Ascending aorta (tissue), 1 donor: ENCODE measurements around the genes TMEM44 and XXYLT1.

DNA sequence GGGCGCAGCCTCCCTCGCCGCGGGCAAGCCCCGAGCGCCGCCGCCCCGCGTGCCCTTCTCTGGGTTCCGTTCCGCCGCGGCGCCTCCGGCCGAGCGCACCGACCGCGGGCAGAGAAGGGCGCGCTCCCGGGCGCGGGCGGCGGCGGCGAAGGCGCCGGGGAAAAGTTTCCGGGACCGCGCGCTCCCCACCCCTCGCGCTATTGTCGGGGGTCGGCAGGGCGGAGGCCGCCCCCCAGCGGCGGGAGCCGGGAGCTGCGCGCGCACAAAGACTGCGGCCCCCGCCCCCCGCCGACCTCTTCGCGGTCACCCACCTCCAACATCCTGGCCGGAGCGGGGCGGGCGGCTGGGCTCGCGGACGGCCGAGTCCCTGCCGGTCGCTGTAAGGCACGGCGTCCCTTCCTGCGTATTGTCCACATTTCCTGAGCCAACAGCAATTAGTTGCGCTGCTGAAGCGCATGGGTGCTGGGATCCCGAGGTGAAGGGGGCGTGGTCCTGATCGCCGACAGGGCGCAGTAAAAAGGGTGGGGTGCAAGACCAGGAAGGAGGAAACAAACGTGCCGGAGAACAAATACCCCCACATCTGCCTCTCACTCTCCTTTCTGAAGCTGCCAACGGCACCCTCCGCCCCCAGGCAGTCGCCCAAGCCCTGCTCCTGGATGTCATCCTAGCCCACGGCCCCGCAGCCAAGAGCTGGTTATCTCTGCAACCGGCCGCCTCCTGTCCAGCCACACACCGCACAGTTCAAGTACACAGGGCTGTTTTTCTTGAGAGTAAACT lies at the start of gene TMEM44:
TSS of gene TMEM44 (minus strand) at position 168 of the 777 bp plus-strand sequence.
- PRO-cap: bidirectional peak, plus-strand start at position 330 of the sequence, minus-strand start at position 202 of the sequence; bidirectional peak, plus-strand start at position 547 of the sequence, minus-strand start at position 408 of the sequence

DNA sequence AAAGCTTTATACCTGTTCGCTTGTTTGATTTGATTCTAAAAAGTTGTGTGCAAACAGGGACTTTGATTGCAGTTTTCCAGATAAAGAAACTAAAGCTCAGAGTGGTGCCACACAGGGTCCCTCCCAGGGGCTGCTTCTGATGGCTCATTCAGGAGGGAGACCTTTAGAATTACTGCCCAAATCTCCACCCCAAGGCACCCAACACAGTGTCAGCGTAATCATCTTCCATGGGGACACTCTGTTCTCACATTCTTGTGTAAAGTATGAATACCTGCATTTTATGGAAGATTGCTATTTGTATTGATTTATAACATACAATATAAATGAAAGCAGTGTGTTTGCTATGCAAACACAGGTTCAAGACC lies 185.5 kb downstream of the FAM43A start:
- PRO-cap: no peak

DNA sequence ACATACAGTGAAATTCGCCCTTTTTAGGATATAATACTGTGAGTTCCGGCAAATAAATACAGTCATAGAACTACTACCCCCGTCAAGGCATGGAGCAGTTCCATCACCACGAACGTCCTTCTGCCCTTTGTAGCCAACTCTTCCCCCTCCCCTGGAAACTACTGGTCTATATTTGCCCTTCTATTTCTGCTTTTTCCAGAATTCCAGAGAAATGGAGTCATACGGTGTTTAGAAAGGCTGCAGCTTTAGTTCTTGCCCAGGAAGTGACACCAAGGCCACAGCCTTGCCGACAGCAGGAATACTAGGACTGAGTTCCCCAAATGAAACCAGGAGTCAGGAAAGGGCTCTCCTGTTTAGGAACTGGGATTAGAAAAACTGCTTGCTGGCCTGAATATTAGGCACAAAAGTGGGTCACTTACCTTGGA lies 291.2 kb downstream of the FAM43A start:
- PRO-cap: bidirectional peak, plus-strand start at position 319 of the sequence, minus-strand start at position 160 of the sequence

GRCh38 chr3:195002735-195003410 lies 268.1 kb downstream of the XXYLT1 start:
- PRO-cap: no peak

DNA sequence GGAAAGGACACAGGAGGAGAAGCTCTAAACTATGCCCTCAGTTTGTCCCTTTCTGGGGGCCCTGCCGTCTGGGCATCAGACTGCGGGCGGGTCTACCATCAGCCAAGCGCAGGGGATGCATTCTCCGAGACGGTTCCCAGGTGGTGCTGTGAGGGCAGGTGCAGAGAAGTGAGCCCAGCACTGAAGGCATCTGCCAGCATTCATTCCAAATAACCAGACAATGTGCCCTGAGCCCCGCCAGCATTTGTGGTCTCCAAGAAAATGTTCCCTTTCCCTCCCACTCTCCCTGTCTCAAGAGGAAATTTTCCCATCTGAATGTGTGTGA lies 265.7 kb downstream of the XXYLT1 start:
- PRO-cap: no peak

DNA sequence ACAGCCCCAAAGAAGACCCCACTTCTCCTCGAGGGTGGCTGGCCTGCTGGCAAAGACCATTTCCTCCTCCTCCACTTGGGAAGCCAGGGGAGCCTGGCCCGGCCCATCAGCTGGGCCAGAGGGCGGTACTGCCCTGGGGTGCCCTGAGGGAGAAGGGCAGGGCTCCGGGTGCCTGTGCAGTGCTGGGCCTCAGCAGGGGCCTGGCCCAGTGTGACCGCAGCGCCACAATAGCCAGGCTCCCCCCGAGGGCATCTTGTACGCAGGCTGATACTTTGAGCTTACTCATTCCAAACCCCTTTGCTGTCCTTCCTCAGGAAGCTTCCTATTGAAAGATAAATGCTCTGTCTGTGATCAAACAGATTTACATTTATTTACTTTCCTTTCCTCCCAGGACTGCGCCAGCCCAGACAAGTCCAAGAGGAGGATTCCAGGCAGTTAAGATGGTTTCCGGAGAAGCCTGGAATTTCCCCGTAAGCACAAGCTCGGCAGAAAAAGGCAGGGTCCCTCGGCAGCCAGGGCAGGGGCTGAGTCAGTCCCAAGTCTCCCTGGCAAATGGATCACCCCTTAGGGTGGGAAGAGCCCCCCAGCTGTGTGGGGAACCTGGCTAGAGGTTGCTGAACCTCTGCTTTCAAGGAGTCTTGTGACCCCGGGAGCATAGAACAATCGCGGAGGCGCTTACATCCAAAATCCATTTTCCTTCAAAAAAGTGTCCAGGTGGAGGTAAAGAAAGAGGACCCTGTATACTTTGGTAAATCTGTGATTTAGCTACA lies 240.0 kb downstream of the XXYLT1 start:
- PRO-cap: no peak

DNA sequence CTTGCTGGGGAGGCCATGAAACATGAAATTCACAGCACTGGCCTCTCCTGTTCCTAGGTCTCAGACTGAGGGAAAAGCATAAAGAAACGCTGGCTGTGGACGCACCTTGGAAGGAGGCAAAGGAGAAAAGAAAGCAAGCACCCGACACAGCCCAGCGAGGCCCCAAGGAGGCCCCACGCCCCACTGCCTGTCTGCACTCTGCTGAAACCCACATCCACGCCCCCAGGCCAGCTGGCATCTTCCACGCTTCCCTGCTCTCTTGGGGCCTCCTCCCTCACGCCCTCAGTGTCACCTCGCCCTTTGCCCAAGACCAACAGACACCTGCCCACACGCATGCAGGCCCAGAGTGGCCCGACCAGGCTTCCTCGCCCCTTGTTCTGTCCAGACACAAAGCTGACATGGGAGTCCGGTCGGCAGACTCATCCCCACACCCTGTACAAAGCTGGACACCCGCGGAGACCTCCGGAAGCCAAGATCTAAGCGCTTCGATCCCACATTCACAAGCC lies 176.8 kb downstream of the XXYLT1 start:
- PRO-cap: no peak

DNA sequence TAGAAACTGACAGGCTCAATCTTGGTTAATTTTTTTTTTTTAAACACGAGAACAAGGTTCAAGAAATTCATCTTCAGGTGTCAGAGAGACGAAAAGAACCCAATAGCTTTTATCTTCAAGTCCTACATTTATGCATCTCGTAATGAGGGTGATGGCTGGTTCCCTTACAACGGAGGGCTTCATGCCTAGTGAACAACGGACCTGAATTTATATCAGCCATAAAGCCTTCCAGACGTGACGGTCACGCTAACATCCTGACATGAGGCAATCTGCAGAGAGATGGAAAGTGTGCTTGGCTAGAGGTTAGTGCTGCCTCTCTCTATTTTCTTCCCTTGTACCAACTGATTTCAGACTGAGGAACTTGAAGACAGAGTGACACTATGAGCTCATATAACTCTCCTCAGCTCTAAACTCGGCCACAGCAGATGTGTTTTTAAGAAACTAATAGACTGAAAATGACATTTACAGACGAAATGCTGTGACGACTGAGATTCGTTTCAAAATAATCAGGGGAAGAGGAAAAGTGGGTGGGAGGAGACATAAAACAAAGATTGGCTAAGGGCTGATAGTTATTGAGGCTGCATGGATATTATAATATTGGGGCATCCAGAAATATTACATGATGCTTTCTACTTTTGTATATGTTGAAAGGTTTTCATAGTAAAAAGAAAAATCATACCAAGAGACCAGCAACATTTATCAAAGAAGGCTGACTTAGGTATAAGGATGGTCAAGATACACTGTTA lies 122.4 kb downstream of the XXYLT1 start:
- PRO-cap: no peak

- PRO-cap: no peak
Measured at GRCh38 chr3:195178018-195178880, 92.7 kb downstream of the XXYLT1 start.

DNA sequence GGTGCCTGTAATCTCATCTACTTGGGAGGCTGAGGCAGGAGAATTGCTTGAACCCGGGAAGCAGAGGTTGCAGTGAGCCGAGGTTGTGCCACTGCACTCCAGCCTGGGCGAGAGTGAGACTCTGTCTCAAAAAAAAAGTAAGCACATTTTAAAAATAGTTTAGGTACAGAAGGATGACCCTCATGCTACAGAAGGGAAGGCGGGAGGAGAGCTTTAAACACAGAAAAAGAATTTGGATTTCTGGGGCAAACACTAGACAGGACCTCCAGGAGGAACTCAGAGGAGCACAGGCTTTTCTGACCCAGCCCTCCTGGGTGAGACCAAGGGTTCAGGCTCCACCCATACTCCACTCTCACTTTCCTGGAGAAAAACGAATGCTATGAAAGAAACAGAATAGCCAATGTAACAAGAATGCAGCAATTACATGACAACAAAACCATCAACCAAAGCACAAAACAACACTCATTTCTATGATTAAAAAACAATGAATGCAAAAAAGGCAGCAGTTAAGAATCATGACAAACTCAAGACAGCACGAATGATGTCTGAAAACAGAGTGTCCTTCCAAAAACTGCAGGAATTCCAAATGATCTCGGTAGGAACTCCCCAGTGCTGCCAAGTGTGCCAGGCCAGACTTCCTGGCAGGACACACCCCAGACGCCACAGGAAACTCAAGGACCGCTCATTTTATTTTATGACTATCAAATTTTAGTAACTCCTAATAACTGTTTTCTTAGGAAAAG lies 47.7 kb downstream of the XXYLT1 start:
- PRO-cap: no peak

- PRO-cap: no peak
Measured at GRCh38 chr3:195271008-195272011, at the start of gene XXYLT1. Gene XXYLT1, minus strand, starts transcription at chr3:195271159.

DNA sequence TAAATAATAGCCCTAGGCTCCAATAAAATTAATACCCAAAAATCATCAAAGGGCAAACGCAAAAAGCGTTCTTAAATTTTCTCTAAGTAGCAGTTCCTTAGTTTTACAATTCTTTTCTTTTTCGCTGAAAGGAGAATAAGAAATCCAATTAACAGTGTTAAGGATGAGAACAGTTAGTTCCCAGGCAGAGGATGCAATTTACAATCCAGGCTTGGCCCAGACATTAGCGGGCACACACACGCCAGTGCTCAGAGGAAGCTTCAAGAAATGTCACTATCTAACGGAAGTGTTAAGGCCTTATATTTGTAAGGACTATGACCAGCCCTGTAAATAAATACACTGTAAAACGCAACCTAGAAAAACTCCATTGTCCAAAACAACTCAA lies 1.4 kb downstream of the ACAP2 start:
- PRO-cap: no peak

- PRO-cap: no peak
Measured at GRCh38 chr3:195634538-195635212, 50.9 kb upstream of the APOD start.

DNA sequence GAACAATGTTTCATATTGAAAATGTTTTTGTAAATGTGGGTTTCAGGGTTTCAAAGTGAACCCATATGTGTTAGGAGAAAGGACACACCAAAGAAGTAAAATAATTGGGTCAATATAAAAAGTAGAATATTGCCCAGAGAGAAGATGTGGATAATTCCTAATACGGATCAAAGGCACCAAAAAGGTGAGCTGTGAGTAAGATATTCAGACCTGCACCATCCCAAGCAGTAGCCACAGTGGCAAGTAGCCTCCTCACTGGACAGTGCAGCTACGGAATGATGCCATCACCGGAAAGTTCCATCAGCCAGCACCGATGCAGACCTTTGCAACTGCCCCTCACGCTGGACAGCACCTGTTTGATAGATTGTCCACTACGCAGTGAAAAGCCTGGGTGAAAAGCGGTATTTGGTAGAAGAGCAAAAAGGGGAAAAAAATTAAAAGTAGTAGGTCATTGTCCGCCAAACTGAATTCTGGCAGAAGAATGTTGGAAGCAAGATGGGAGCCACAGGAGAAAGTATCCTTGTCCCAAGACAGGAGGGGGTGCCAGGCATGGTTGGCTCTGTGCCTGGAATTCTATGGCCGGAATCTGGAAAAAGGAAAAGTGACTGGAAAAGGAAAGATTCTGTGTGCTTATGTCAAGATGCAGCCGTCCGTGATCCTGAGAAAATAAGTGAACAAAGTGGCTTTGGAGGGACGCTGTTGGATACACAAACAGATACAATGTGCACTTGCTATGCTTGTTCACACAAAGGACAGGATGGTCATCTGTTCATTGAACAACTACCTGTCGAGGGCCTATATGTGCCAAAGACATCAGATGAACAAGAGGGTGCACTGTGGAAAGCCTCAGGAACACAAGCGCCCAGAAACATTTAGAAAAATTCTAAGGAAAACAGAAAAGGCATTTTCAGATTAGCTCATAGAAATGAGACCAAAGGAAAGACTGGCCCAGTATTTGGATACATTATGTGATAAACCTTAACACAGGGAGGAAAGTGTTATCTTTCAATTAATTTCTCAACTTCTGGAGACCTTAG lies 28.6 kb upstream of the MUC20 start:
- PRO-cap: no peak

GRCh38 chr3:195696385-195697145 lies 24.2 kb upstream of the MUC20 start:
- PRO-cap: no peak

DNA sequence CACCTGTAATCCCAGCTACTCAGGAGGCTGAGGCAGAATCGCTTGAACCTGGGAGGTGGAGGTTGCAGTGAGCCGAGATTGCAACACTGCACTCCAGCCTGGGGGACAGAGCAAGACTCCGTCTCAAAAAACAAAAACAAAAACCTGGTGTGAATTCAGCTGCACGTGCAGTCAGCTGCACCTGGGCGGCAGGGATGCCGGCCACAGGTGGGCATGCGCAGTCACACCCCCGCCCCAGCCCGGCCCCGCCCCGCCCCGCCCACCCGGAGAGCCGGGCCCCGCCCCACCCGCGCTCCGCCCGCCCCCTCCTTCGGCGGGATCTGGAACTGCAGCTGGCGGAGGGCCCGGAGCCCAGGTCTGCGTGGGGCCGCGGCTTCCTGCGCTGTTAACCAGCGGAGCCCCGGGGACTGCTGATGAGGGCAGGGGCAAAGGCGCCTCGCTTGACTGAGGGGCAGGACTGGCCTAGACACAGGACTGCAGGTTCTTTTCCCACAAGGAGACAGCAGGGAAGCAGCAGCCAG lies 27.0 kb downstream of the MUC20 start:
- PRO-cap: no peak

- PRO-cap: no peak
Measured at GRCh38 chr3:195809306-195810521, 2.0 kb downstream of the MUC4 start.

DNA sequence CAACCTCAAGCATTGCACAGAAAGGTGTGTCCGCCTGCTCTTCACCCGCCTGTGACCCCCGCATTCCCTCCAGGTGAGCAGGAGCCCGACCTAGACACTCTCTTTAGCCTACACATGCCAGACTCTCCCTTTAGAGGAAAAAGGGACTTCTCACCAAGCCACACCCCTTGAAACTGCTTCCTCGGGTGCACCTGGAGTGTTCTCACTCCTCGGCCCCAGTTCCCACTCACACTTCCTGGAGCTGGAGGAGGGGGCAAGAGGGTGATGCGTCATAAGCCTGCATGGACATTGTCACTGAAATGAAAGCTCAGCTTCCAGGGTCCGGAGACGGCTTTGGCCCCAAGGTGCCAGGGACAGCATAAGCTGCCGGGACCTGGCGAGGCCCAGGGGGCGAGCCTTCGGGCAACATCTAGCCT lies 9.7 kb upstream of the MUC4 start:
- PRO-cap: no peak

GRCh38 chr3:195876503-195877060 lies 31.8 kb downstream of the TNK2 start:
- PRO-cap: no peak

DNA sequence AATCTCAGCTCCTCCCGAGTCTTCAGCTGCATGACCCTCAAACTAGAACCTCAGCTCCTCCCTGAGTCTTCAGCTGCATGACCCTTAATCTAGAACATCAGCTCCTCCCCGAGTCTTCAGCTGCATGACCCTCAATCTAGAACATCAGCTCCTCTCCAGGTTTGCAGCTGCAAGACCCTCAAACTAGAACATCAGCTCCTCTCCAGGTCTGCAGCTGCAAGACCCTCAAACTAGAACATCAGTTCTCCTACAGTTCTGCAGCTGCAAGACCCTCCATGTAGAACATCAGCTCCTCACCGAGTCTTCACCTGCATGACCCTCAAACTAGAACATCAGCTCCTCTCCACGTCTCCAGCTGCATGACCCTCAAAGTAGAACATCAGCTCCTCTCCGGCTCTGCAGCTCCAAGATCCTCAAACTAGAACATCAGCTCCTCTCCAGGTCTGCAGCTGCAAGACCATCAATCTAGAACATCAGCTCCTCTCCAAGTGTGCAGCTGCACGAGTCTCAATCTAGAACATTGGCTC lies 34.4 kb upstream of the TNK2 start:
- PRO-cap: no peak